Osteoblast (primary cell): Measurements from ENCODE around the gene FOSL2.

DNA sequence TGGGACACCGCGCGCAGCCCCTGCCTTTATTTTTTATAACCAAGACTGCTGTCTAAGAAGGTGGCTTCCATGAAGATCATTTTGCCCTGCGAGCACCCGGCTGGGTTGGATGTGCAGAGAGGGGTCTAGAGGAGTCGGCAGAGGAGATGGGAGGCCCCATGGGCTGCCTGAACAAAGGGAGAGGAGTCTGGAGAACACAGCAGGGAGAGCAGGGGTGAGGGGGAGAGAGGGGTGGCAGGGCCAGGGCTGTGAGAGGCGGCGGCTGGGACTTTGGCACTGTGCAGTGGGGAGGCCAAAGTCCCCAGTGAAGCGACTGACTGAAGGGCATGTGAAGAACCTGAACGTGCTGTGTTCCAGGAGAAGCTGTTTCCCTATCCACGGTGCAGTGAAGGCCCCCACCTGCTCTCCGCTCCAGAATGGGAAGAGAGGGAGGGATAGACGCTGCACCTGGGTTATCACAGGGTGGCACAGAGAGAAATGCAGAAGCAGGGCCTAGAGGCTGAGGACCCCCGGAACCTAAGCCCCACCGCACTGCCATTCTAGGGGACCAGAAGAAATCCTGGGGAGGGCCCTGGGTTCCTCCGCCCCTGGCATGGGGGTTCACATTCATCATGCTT is 24.9 kb upstream of the FOSL2 start:
- CAGE, long polyA plus RNA = no peak
- RRBS = no CpG with 5 or more reads among the region's 16 CpGs

GRCh38 chr2:28375751-28376041 is 17.0 kb upstream of the FOSL2 start:
- CAGE, long polyA plus RNA = no peak
- RRBS = no CpG with 5 or more reads among the region's 3 CpGs

GRCh38 chr2:28377776-28378650 is 14.6 kb upstream of the FOSL2 start:
- CAGE, long polyA plus RNA = no peak
- RRBS = no CpG with 5 or more reads among the region's 11 CpGs

- CAGE, long polyA plus RNA = no peak
- RRBS = no CpG with 5 or more reads among the region's 52 CpGs
Measured at GRCh38 chr2:28392761-28393241, at the start of gene FOSL2. TSS of gene FOSL2 (plus strand) at chr2:28392858.

- CAGE, long polyA plus RNA = no peak
- RRBS = no CpG with 5 or more reads among the region's 3 CpGs
Measured at GRCh38 chr2:28394891-28395166, 2.2 kb downstream of the FOSL2 start.

DNA sequence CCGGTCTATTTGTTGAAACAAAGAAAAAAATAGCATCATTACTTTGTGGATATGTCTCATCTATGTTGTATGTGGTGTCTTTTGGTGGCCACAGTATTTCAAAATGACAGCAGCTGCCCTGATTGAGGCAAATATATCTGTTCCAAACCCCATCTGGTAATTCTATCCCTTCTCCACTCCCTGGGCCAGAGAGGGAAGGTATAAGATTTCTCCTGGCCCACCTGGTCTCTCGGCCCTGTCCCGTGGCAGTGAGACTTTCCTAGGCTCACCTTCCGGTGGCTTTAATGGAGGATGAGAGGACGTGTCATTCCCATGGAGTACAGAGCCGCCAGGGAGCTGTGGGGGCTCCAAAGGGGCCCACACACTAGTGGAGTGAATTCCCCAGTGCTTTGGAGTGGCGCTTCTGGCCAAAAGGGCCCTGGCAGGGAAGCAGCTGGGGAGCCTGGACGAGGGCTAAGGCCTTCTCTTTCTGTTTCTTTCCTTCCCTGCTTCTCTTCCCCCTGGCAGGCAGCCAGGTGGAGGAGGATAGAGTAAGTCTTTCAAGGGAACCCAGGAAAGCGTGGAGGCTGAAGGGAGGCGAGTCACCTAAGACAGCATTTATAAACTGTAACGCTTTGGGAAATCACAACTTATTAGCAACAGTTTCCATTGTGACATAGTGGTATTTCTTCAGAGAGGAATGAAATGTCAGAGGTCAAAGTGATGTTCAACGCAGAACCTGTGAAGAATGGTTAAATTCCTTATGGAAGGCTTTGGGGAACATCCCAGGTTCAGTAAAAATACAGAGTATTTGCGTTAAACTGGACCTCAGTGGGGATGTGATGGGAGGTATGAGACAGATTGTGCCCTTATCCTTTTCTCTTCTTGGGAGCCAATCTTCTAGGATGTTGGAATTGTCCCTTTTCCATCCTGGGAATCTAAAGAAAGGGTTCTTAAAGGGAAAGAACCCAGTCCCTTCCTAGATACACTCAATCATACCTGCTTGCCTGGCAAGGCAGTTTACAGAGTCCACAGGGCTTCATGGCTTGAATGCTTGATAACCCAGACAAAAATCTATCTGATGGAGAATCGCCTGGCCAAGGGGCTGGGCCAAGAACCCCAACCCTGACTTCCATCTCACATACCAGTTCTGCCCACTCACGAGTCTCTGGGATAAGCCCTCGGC is 5.9 kb downstream of the FOSL2 start:
- CAGE, long polyA plus RNA = no peak
- RRBS = no CpG with 5 or more reads among the region's 16 CpGs

DNA sequence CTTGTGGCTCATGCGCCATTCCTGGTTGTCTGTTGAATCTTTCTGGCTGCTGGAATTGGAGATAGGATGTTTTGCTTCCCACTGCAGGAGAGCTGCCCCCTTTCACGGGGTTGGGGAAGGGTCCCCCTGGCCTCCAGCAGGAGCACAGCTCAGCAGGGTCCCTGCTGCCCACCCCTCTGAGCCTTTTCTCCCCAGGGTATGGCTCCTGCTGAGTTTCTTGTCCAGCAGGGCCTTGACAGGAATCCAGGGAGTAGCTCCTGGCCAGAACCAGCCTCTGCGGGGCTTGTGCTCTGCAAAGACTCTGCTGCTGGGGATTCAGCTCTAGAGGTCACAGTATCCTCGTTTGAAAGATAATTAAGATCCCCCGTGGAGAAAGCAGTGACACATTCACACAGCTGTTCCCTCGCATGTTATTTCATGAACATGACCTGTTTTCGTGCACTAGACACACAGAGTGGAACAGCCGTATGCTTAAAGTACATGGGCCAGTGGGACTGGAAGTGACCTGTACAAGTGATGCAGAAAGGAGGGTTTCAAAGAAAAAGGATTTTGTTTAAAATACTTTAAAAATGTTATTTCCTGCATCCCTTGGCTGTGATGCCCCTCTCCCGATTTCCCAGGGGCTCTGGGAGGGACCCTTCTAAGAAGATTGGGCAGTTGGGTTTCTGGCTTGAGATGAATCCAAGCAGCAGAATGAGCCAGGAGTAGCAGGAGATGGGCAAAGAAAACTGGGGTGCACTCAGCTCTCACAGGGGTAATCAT is 21.3 kb downstream of the FOSL2 start:
- CAGE, long polyA plus RNA = no peak
- RRBS = no CpG with 5 or more reads among the region's 9 CpGs

- CAGE, long polyA plus RNA = no peak
- RRBS = no CpG with 5 or more reads among the region's 9 CpGs
Measured at GRCh38 chr2:28423694-28424629, 31.3 kb downstream of the FOSL2 start.

DNA sequence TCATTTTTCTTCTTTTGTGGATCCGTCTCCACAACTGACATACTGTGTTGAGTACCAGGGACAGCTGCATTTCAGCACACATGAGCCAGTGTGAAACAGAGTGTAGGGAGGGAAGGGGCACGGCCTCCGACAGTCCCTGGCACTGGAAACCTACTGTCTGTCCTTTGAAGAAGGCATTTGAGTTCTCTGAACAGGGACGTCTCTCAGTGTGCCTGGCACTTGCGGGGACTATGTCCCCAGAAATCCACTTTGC is 48.1 kb downstream of the PLB1 start:
- CAGE, long polyA plus RNA = no peak
- RRBS = no CpG with 5 or more reads among the region's 5 CpGs

DNA sequence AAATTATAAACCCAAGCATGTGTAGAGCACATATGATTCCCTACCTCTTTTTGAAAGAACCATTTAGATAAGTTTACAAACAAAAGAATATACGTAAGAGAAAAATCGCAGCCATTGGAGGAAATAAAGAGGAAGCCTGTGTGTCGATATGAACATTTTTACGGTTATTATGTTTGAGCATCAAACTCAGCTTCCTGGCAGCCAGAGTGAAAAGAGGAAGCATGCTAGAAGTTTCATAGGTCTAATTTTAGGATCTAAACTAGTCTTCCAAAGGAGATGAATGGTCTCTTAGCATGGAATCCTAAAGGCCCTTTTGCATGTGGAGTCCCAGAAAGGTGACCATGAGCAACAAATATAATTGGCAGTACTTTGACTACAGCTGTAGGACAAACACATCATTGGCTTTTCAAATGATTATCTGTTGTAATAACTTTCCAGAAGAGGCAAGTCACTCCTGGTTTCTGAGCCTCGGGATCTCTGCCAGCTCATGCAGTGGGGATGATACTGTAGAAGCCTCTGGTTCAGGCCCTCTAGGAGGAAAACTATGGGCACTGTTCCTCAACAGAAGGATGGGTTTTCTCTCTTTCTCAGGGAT is 104.5 kb downstream of the PLB1 start:
- CAGE, long polyA plus RNA = no peak
- RRBS = no CpG with 5 or more reads among the region's 5 CpGs

- CAGE, long polyA plus RNA = no peak
- RRBS = no CpG with 5 or more reads among the region's 8 CpGs
Measured at GRCh38 chr2:28615519-28616287, 119.8 kb downstream of the PLB1 start.

DNA sequence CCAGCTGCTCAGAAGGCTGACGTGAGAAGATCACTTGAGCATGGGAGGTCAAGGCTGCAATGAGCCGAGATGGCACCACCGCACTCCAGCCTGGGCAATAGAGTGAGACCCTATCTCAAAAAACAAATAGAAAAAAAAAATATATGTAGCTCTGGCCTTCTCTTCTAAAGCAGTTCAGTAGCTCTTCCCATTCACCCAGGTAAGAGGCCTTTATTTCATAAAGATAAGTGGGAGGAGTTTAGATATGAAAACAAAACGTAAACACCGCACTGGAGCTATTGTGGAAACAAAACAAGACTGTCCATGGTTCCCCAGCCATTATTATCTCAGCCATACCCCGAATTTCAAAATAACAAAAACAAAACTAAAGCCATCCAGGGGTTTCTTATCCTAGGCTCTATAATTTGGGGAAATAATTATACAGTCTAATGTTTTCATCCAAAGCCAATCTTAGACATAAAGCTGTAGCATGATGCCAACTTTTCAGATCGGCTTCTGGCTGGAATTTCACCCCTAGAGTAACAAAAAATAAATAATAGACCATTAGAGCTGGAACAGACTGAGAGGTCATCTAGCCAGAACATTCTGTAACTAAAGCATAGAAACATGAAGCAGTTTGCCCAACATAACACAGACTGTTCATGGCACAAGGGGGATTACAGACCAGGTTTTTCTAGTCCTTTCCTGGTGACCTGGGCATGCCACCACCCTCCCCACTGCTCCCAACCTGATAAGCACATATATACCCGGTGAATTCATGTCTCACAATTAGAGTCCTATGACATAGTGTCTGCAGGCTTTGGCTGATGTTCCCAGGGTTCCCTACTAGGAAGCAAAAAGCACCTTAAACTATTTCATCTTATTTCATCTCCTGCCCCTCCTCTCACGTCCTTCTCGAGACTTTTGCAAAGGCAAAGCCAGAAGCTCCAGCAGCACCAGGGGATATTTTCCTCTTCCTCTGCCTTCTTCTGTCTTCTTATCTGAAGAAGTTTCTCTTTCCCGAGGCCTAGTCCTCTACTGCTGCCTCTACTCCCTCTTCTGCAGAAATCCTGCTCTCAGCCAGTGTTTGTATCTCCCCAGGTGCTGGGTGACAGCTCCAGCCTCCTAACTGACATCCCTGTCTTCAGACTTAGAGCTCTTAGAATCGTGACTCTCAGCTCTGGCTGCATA is 116.5 kb upstream of the PPP1CB start:
- CAGE, long polyA plus RNA = no peak
- RRBS = no CpG with 5 or more reads among the region's 12 CpGs

DNA sequence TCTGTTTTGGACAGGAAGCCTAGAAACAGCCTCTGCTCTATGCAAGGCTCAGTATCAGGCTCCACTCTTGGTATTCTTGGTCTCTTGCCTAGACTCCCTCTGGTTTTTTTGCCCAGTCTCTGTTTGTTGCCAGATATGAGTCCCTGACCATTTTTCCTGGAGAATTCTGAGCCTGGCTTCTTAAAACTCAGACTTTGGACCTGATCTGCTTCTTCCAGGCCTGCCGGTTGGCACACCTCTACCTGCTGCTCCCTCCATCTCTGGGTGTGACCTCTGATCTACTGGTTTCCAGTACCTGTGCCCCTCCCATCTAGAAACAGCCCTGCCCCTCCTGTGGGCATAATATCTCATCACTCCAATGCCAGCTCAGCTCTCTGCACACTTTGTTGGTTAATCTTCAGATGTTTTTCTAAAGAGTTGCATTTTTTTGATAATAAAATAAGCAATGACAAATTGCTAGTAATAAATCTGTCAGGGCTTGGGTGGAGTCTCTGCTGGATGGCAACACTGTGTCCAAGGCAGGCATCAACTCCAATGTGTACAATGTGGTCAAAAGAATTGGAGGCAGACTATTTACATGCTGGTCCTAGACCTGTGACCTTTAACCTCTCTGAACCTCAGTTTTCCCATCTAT is 89.6 kb upstream of the PPP1CB start:
- CAGE, long polyA plus RNA = no peak
- RRBS = no CpG with 5 or more reads among the region's 1 CpG

DNA sequence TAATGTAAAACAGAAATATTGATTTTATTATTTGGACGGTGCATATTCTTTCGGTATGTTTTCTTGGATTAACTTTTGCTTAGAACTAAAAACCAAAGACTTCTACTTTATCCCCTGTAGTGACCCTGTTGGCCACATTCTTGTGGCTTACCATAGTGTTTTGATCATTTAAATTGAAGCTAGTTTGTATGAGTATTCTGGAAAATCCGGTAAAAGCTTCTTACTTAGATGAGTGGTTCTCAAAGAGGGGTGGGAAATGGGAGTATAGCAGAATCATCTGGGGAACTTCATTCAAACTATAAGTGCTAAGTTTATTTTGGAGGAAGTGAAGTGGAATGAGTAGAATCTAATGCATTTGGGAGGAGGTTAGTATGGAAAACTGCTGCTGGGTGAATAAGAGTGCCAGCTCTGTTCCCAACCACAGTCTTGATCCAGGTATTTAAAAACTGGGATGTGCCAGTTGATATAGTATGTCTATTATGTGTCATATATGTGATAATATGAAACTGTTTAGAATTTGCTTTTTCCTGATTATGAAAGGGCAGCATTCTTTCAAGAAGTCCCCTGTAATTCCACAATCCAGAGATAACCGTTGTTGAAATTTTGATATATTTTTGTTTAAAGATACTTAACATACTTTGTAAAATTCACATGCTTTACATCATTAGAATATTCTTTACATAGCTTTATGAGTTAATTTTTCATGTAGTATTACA is 3.9 kb downstream of the PPP1CB start:
- CAGE, long polyA plus RNA = no peak
- RRBS = no CpG with 5 or more reads among the region's 4 CpGs

DNA sequence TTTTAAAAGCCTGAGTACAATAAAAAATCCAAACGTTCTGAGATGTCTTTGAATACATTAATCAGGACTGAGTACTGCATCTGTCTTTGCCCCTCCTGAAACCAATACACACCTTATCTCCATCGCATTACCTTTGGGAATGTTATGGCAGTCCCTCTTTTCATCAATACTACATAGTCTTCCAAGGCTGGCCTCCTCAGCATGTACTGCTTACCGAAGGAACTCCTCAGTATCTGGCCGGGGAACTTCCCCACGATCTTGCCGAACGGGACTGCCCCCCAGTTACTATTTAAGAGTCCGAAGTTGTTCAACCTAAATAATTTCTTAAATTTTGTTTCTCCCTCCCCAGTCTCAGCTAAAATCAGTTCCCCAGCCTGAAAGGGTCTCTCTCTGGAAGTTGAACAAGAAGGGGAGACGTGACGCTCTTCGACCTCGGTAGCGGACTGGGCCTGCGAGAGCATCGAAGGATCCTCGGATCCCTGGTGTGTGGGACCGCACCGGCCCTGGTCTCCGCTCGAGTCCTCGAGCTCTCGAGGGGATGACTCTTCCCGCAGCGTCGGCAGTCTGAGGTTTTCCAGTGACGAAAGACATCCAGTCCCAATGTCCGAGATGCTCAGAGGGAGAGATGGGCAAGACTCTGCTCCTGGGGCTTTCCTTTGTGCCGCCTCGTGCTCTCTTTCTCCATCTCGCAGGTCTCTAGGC is 510 bp downstream of the TRMT61B start:
- CAGE, long polyA plus RNA = no peak
- RRBS = no CpG with 5 or more reads among the region's 30 CpGs

DNA sequence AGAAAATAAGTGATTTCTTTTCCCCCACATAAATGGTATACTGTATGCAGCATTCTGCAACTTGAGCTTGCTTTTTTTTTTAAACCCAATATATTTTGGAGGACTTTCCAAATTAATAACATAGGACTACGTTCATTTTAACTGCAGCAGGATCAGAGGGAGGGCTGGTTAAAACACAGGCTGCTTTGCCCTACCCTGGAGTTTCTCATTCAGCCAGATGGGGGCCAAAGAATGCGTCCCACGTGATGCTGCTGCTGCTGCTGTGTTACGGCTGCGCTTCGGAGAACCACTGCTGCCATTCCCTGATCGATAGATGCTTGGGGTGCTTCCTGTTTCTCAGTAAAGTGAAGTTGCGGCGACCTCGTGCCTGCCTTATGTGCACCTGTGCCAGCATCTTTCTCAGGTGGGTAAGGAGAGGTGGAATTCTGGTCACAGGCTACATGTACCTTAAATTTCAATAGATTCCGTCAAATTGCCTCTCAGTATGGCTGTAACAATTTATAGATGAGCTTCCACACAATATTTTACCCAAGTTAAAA is 24.7 kb upstream of the TOGARAM2 start:
- CAGE, long polyA plus RNA = no peak
- RRBS = no CpG with 5 or more reads among the region's 11 CpGs

DNA sequence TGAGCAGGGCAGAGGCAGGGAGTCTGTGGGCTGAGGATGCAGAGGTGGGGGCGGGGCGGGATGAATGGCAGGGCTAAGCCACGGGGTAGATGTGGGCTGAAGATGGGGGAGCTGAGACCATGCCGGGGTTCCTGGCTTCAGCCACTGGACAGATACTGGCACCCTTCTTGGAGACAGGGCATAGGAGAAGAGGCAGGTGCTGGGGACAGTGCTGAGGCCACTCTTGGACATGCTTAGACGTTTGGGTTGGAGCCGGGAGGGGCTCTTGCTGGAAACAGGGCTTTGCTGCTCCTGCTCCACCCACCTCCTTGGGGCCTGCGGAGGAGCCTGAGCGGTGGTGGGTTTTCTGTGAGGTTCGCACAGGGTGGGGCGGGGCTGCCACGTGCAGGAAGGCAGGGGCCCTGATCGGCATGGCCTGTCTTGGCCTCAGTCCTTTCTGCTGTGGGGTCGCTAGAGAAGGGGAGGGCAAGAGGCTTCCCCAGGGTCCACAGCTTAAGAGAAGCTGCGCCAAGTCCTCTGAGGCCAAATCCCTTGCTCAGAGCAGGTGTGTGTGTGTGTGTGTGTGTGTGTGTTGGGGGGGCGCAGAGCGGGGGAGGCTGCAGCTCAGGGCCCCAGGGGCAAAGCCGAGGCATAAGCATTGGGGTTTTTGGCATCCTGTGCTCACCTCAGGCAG is 28.5 kb downstream of the TOGARAM2 start:
- CAGE, long polyA plus RNA = no peak
- RRBS = no CpG with 5 or more reads among the region's 17 CpGs

DNA sequence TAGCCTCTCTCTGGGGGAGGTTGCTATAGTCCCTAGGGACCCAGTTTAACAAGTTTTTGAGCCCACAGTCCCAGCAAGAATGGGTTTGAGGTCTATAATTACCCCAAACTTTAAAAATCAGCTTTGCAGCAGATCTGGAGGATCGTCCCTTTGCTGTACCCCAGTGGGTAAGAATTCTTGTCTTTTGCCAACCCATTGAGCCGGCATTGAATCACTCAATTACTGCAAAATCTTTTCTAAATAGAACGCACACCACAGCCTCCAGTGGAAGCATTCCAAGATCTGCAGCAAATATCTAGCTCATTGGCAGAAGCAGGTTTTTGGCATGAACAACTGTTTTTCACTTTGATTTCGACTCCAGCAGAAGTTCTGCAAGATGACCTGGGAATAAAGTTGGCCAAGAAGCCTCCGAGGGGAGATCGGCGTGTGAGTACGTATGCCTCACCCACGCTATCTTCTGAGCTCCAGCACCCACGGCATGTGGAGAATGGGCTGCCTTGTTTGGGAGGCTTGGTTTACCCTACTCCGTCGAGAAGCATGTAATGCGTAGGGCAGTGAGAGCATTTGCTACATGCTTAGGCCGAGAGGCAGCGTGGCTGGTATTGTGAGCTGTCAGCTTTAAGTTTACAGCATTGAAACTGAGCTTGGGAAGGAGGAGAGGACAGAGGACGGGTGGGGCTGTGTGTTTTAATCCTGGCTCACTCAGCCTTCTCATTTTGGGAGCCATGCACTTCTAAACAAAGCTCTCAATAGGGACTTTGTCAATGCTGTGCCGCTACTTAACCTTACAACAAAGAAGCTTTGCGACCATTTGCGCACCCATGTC is 10.6 kb downstream of the PCARE start:
- CAGE, long polyA plus RNA = no peak
- RRBS = no CpG with 5 or more reads among the region's 19 CpGs

GRCh38 chr2:29078348-29078677 is 4.0 kb upstream of the PCARE start:
- CAGE, long polyA plus RNA = no peak
- RRBS = no CpG with 5 or more reads among the region's 3 CpGs

DNA sequence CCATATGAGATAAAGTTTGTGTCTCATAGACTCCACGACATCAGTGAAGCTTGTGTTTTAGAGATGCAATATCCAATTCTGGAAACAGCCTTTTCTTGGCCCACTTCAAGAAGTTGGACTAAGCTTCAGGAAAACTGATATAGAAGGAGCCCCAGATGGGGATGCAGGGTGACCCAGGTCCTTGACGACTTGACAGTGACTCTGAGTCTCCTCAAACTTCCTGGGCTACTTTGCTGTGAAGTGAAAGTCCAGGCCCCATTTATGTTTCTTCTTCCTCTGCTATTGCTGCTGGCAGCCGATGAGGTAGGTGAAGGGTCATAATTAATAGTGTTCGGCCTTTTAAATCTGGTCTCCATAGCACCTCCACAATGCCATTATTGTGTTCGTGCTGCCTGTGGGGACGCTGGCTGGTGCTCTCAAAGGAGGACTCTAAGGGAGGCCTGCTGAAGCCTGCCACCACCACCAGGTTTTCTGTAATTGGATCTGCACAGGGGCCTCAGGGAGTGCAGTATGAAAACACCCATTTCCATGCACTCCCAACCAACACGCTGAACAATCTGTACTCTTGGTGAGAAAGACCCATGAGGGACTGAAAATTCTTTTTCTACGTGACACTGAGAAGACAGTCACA is 17.8 kb upstream of the CLIP4 start:
- CAGE, long polyA plus RNA = no peak
- RRBS = no CpG with 5 or more reads among the region's 8 CpGs